Right lobe of liver (tissue), 4 donors: Measurements from ENCODE around the genes HSPB3, DDX4 and MAP3K1.

- PRO-cap, 4 experiments, result no peak in any of the 4 experiments
- RAMPAGE, long total RNA, 2 experiments, result no peak in any of the 2 experiments
Observed at GRCh38 chr5:54313346-54314151, 3.2 kb upstream of the ARL15 start.

- PRO-cap, 4 experiments, result no peak in any of the 4 experiments
- RAMPAGE, long total RNA, 2 experiments, result start-site peak on the plus strand in 1 of 2 experiments, at chr5:54455691-54455718 at its widest, 6 reads per replicate
Observed at GRCh38 chr5:54455309-54456254, at the start of gene HSPB3. Gene HSPB3, plus strand, starts transcription at chr5:54455699.

DNA sequence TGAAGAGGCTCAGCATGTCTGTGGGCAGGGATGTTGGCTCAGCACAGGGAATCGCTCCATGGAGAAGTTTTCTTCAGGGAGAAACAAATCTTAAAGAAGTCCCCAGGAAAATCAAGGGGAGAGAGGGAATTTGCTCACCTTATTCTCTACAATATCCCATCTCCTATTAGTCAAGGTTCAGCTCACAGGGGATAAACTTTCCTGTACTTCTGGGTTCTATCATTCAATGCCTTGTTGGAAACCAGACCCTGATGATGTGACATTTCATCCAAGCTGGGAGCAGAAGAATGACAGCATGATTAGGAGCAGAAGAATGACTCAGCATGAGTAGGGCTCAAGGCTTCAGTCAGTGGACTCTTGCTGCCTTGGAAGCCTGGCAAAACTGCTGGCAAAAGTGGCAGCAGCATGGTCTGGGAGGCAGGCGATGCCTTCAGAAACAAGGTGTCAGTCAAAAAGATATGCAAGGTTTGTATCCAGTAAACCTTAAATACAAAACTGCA, 4.9 kb downstream of the HSPB3 start:
- PRO-cap, 4 experiments, result no peak in any of the 4 experiments
- RAMPAGE, long total RNA, 2 experiments, result no peak in any of the 2 experiments

GRCh38 chr5:54626283-54626928, 108.8 kb downstream of the SNX18 start:
- PRO-cap, 4 experiments, result peak in 3 of 4 experiments; most common plus-strand start chr5:54626494 (in 1); most common minus-strand start chr5:54626496 (in 2)
- RAMPAGE, long total RNA, 2 experiments, result no peak in any of the 2 experiments

GRCh38 chr5:54627936-54628605, 110.5 kb downstream of the SNX18 start:
- PRO-cap, 4 experiments, result peak in 2 of 4 experiments; most common plus-strand start chr5:54628305 (in 2); most common minus-strand start chr5:54628146 (in 2)
- RAMPAGE, long total RNA, 2 experiments, result no peak in any of the 2 experiments

- PRO-cap, 4 experiments, result no peak in any of the 4 experiments
- RAMPAGE, long total RNA, 2 experiments, result no peak in any of the 2 experiments
Observed at GRCh38 chr5:54774776-54775251, 210.6 kb downstream of the ESM1 start.

GRCh38 chr5:55061986-55062427, 38.0 kb downstream of the GZMK start:
- PRO-cap, 4 experiments, result no peak in any of the 4 experiments
- RAMPAGE, long total RNA, 2 experiments, result no peak in any of the 2 experiments

GRCh38 chr5:55308209-55308965, 598 bp downstream of the MTREX start:
- PRO-cap, 4 experiments, result peak in 2 of 4 experiments; most common minus-strand start chr5:55308603 (in 2)
- RAMPAGE, long total RNA, 2 experiments, result no peak in any of the 2 experiments

GRCh38 chr5:55430858-55431398, 103.8 kb downstream of the PLPP1 start:
- PRO-cap, 4 experiments, result no peak in any of the 4 experiments
- RAMPAGE, long total RNA, 2 experiments, result no peak in any of the 2 experiments

GRCh38 chr5:55737717-55738152, at the start of gene DDX4:
Gene DDX4, plus strand, starts transcription at chr5:55738061.
- PRO-cap, 4 experiments, result no peak in any of the 4 experiments
- RAMPAGE, long total RNA, 2 experiments, result no peak in any of the 2 experiments

- PRO-cap, 4 experiments, result peak in 4 of 4 experiments; most common plus-strand start chr5:55931824 (in 2); most common minus-strand start chr5:55931731 (in 4)
- RAMPAGE, long total RNA, 2 experiments, result no peak in any of the 2 experiments
Observed at GRCh38 chr5:55931636-55932120, 63.1 kb downstream of the IL6ST start.

DNA sequence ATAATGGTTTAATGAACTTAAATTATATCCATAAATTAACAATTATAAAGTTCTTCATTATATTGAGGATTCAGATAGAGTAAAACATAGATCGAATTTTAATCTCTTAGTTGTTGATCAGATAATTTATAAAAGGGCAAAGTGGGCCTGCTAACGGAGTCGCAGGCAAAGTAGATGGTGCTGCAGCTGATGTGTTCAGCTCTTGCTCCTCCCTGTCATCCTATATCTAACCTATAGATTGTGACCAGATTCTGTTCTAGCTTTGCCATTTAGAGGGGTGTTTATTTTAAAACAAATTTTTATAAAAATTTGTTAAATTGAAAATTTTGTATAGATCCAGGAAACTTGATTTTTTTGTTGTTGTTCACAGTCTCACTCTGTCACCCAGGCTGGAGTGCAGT, 1.2 kb upstream of the IL6ST start:
- PRO-cap, 4 experiments, result peak in 2 of 4 experiments; most common plus-strand start position 159 of the sequence (in 1); most common minus-strand start position 191 of the sequence (in 1)
- RAMPAGE, long total RNA, 2 experiments, result no peak in any of the 2 experiments

GRCh38 chr5:56159433-56159797, 73.7 kb downstream of the ANKRD55 start:
- PRO-cap, 4 experiments, result peak in 1 of 4 experiments; most common minus-strand start chr5:56159513 (in 1)
- RAMPAGE, long total RNA, 2 experiments, result no peak in any of the 2 experiments

GRCh38 chr5:56327834-56328227, 94.7 kb upstream of the ANKRD55 start:
- PRO-cap, 4 experiments, result no peak in any of the 4 experiments
- RAMPAGE, long total RNA, 2 experiments, result no peak in any of the 2 experiments

DNA sequence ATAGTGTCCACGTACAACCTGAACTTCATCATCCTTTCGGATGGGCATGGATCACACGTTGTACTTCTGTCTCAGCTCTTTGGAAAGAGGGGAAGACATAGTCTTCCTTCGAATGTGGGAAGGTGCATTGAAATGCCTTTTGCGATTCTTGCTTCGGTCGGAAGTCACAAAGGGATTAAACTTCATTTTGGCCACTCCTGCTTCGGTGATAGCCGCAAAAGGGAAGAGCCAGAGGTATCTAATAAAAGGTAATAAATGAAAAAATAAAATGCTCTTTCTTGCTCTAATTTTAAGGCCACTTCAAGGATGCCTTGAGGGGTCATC, 271.7 kb upstream of the ANKRD55 start:
- PRO-cap, 4 experiments, result no peak in any of the 4 experiments
- RAMPAGE, long total RNA, 2 experiments, result start-site peak on the minus strand in 2 of 2 experiments, centred at positions 216 to 217 of the sequence, 10 to 15 reads per replicate

DNA sequence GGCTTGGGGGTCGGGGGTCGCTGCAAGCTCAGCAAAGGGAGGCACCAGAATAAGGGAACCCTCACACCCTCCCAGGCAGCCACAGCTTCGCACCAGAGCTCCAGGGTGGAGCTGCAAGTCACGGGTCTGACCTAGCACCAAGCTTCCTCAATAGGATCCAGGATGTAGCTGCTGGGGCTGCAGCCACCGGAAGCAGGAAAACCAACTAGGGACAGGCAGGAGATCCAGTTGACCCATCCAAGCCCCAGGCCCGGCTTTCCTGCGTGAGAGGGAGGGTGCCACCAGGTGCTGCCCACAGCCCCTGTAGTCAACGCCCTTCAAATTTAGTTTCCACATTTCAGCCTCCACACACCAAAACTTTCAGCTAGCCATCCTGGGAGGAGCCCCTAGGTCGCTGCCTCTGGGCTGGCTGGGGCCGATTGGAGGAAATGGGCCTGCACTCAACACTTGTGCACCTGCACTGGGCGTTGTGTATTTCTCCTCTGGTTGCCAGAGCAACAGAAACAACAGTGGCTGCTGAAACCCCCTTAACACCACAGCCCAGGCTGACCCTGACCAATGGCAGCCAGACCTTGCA, 226.6 kb upstream of the MAP3K1 start:
- PRO-cap, 4 experiments, result no peak in any of the 4 experiments
- RAMPAGE, long total RNA, 2 experiments, result no peak in any of the 2 experiments

DNA sequence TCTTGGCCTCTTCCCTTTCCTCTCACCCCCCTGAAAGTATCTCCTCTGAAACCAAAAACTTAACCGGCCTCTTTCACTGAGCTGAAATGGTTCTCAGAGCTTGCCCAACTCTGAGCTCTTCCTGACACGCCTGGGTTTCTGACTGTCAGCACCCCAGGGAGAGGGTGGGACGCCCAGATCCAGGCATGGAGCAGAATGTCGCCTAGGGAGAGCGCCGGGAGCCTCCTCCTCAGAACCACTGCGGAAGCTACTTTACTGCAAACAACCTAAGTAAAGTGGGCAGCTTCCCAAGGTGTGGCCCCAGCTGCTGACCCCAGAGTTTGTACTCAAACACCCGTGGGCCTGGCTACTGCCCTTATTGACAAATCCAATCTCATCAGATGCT, 226.2 kb upstream of the MAP3K1 start:
- PRO-cap, 4 experiments, result no peak in any of the 4 experiments
- RAMPAGE, long total RNA, 2 experiments, result no peak in any of the 2 experiments

DNA sequence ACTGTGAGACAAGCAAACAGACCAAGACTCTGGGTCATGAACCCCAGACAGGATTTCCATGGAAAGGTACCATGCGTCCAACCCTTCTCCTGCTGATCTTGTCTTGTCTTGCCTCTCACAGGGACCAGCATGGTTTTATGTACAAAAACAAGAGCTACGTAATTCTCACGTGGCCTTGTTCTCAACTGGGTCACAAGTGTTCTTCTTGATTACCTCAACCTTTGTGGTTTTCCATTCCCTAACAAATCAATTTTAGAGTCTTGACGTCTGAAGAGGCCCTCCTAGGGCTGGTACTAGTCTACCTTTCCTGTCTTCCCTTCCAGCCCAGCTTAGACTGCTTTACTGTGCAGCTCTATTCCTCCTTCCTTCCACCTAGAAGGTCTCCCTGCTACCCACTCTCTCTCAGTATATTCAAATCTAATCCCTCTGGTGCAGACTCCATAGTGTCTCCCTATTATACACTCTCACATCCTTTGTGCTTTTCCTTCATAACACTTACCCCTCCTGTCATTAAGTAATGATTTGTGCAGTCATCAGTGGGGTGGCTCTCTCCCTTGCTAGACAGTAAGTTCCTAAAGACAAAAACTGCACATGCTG, 176.4 kb upstream of the MAP3K1 start:
- PRO-cap, 4 experiments, result no peak in any of the 4 experiments
- RAMPAGE, long total RNA, 2 experiments, result no peak in any of the 2 experiments

DNA sequence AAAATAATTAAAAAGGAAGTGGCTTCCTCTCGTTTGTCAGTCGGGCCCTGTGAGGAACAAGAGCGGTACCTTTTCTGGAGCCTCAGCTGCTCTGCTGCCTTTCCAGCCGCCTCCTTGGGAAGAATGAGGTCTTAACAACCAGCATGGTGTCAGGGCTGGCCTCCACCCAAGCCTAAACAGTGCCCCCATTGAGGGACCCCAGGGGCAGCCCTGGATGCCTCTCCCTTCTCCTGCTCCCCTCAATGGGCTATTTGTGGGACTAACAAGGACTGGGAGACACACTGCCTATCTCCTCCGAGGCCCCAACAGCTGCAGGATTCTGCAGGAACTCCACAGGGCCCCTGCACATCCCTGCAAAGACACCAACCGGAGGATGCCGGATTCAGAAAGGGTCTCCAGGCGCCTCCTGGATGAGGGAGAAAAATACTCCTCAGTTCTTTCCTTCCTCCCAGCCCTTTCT, 155.3 kb upstream of the MAP3K1 start:
- PRO-cap, 4 experiments, result no peak in any of the 4 experiments
- RAMPAGE, long total RNA, 2 experiments, result no peak in any of the 2 experiments

DNA sequence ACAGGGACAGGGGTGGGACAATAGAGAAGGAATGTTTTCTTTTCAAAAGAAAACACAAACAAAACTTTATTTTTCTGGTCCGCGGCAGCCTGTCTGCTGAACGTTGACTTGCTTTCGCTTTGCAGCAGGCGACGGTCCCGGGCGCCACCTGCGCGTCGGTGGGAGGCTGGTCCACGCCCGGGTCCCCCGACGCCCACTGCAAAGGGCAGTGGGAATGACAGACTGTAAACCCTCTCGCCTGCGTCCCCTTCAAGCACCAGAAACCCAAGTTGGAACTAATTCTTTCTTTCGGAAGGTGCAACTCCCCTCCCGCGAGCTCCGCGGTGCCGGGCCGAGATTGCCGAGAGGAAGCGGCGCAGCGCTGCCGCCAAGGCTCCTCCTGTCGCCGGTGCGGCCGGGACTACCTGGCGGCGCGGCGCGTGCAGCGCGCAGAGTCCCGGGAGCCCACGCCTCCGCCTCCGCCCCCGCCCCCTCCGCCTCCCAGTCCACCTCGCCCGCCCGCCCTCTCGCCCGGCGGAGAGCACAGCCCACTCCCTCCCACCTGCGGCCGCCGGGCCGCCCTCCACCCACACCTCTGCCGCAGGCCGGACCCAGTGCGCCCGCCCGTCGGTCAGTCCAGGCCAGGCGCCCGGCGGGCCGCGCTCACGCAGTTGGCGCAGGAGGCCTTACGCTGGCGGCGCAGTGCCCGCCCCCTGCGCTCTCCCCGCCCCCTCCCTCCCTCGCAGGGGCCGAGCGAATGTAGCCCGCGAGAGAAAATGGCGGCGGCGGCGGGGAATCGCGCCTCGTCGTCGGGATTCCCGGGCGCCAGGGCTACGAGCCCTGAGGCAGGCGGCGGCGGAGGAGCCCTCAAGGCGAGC, at the start of gene MAP3K1:
MAP3K1 (plus strand) TSS at position 731 of the 857 bp plus-strand sequence.
- PRO-cap, 4 experiments, result peak in 4 of 4 experiments; most common plus-strand start position 213 of the sequence (in 2); most common minus-strand start position 396 of the sequence (in 2)
- RAMPAGE, long total RNA, 2 experiments, result no peak in any of the 2 experiments